Hematopoietic multipotent progenitor cell (in vitro differentiated cells): ENCODE measurements around the genes NCOA1 and PTRHD1.

DNA sequence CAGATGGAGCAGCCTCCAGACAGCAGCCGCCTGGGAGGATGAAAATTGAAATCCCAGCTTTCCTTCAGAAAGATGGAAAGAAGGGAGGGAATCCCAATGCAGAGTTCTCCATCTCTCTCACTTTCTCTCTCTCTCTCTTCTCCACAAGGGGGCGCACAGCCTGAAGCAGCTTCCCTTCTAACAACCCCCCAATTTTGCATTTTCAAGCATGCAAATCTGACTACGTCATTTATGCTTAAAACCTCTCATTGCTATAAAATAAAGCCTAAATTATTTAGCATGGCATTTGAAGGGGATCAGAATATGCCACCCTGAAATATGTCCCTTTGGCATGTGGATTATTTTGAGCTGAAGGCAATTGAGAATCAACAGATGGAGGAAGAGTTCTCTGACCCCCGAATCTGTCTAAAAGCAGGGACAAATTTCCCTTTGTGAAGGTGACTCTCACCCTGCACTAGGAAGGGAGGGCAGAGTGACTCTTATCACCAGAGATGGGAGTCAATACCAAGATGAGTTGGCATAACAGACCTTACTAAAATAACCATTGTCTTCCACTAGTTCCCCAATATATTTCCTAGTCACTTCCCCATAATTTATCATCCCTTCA lies 185.5 kb upstream of the KLHL29 start:
- CAGE, long polyA plus RNA: no peak

- CAGE, long polyA plus RNA: no peak
These were observed 141.8 kb upstream of the KLHL29 start for GRCh38 chr2:23243028-23243697.

DNA sequence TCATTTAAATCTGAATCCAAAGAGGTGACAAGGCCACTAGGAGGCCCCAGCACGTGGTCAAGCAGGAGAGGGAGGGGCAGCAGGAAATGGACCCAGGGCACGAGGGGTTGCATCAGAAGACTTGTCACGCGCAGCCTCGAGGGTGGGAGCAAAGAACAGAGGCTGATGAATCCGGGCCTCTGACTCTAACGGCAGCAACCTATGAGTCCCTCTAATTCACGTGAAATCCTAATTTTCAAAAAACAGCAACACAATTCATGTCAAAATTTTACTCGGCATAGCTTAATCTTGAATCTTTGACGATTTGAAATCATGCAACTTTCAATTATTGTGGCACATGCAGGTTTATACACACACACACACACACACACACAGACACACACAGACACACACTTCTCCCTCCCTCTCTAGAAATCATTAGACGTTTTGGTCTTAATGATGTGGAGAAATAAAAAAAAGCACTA lies 24.1 kb upstream of the KLHL29 start:
- CAGE, long polyA plus RNA: no peak

GRCh38 chr2:23380294-23381066 lies 4.5 kb upstream of the KLHL29 start:
- CAGE, long polyA plus RNA: no peak

GRCh38 chr2:23554087-23554660 lies 169.2 kb downstream of the KLHL29 start:
- CAGE, long polyA plus RNA: no peak

DNA sequence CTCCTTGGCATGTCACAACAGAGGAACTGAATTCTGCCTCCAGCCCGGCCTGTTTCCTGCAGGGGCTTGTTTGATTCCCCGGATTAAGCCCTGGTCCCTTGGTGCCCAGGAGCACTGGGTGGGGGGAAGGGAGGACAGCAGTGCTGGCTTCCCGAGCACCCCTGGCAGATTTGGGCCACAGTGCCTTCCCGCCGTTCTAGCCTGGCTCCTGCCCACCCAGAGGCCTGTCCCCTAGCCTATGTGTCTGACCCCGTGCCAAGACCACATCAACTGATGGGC lies 179.4 kb downstream of the KLHL29 start:
- CAGE, long polyA plus RNA: no peak

DNA sequence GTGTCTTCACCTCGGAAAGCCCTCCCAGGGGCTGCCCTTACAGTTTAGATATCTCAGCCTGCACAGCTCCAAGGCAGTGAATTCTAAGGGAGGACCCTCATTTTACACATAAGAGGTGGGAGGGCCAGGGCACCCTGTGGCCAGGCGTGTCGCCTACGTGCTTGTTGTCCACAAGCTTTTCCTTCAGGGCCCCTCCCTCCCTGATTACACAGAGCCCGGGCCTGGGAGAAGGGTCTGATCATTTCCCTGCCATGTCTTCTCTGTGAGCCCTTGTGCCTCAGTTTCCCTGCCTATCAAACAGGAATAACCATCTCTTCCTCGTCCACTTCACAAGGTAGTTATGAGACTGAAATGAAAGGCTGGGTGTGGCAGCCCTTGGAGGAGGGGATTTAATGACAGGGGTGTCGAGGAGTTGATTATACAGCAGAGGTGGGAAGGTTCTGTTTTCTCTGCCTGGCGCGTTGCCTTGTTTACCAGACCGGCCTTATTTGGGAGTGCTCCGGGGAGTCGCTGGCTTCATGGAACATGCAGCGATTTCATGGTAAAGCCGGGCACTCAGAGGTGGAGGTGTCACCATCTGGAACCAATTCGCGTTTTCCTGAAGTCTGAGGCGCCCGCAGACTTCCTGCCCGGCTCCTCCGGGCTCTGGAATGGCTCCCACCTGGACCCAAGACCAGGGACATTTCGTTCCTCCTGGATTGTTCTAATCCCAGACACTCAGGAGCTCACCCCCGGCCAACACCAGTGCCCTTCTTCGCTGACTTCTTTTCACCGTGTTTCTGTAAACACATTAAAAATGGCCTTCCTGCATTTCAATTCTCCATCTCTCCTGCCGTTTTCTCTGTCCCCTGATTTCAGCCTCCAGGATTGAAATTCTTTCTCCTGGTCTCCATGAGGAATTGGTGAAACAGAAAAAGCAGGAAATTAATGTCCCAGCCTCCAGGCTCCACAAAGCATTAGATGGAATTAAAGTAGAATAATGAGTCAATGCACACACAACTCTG lies 209.0 kb downstream of the KLHL29 start:
- CAGE, long polyA plus RNA: no peak

DNA sequence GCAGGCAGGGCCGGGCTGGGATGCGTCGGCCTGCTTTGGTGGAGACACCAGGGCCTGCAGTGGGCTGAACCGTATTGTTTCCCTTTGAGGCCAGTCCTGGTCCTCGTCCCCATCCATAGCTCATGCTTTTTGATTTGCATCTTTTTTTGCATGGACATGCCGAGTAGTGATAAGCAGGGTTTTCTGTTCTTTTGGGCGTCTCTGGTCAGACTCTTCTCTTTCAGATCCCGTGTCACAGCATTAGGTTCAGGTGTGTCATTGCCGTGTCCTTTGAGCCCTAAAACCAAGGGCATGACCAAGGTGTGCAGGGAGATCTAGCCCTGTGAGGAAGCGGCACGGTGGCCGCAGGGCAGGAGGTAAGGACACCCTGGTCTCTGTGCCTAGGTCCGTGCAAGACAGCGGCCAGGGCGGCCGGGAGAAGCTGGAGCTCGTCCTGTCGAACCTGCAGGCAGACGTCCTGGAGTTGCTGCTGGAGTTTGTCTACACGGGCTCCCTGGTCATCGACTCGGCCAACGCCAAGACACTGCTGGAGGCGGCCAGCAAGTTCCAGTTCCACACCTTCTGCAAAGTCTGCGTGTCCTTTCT lies 235.5 kb downstream of the ATAD2B start:
- CAGE, long polyA plus RNA: no peak

DNA sequence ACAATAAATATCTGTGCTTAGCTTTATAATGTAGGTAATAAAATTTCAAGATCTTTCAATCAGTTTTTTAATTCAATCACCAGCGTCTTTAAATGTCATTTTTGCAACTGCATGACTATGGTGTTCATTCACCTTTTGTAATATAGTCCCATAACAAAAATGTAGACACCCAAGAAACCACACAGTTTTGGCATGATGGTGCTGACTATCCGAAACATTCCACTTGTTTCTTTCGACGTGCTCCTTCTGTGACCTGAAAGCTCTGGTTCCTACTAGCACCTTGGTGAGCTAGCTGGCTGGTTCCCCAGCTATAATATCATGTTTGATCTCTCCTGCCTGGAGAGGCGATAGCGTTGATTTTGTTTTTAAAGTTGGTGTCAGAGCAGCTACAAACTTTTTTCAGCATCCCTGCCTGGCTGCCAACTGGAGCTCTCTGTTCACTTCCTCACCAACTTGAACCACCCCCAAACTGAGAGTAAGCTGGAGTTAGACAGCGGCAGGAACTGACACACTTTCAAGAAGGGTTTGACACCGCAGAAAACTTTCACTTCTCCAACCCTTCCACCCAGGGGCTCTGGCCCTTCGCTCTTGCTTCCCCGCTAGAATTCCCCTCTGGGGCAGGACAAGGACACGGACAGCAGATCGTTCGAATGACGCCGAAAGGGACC lies 1.1 kb downstream of the ATAD2B start:
- CAGE, long polyA plus RNA: start-site peak on the plus strand centred at position 539 of the sequence, 22 bp wide, 40 reads

- CAGE, long polyA plus RNA: no peak
These were observed 566 bp upstream of the ATAD2B start for GRCh38 chr2:23927582-23927795.

DNA sequence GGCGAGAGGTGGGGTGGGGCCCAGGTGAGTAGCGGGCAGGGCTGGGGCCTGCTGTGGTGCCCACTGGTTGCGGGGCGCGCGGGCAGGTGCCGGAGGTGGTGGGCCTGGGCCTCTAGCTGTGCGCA lies 857 bp upstream of the SF3B6 start:
- CAGE, long polyA plus RNA: no peak

GRCh38 chr2:24083676-24084653 lies 669 bp downstream of the TP53I3 start:
- CAGE, long polyA plus RNA: no peak

DNA sequence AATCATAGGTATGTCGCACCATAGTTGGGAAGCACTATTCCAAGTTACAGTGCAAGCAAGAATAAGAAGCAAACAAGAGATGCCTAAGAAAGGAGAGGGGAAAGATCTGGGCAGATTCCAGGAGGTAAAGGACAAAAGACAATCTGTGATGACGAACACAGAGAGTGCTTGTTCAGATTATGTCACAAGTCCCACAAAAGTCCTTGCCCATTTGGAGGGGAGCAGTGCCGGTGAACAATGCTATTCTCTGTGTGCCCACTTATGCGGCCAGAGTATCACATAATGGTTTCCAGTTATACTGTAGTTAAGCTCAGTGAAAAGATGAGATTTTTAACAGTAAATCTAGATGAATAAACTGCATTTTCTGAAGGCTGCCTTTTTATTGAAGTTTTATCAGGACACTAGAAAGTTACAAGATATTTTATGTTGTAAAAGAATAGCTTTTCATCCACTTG lies 56.8 kb downstream of the FAM228A start:
- CAGE, long polyA plus RNA: no peak

DNA sequence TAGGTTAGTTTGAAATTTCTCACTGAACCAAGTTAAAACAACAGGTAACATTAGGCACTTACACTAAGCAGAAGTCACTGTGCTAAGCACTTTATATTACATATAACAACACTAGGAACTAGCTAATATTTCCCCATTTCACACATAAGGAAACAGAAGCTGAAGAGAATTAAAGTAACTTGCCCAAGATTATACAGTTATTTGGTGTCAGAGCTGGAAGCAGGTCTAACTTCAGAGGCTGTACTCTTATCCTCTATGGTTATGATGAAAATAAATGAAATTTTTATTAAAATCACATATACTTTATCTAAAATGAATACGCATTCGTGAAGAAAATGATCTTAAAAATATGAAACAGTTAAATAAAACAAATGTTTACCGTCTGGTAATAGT lies 5.9 kb downstream of the ITSN2 start:
- CAGE, long polyA plus RNA: no peak

DNA sequence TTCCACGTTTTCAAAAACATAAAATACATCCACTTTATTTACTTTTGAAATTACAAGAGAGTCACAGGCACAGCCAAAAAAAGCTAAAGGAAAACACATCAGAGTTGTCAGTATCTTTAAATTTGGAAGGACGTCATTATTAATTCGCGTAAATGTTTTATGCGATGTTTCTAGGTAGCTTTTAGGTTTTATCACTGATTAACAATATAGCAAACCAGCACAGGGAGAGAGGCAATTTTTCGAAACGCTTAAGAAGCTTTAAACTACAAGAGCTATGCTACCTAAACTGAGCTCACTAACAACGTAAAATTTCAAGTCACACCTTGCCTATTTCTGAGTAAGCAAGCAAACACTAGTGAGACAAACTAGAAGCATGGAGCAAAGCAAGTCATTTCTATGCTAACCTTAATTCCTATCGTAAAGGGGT lies 1.3 kb downstream of the ITSN2 start:
- CAGE, long polyA plus RNA: no peak

DNA sequence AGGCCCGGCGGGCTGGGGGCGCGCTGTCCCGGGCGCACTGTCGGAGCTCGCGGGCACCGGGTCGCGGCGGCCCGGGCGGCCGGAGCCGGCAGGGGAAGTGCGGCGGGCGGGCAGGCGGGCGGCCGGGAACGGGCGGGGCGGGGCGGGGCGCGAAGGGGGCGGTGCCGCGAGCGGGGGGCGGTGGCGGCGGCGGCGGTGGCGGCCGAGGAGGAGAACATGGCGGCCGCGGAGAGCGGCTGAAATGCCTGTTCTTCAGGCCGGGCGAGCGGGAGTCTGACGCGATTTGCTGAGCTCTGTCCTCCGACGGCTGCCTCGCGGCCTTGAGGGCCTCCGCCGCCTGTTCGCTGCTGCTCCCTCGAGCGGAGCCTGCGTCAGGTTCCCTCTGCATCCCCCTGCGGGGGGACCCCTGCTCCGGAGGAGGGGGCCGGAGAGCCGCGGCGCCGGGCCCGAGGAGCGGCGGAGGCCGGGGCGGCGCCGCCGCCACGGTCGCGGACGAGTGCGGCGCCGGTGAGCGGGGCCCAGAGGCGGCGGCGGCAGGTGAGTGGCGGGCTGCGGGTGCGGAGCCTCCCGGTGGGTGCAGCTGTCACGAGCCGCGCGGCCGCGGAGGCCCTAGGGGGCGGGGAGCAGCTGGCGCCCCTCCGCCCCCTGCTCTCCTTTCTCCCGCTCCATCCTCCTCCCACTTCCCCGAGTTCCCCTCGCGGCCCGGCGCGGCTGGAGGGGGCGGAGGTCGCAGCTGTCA lies at the start of gene NCOA1:
TSS of gene NCOA1 (plus strand) at position 189 of the 739 bp plus-strand sequence.
- CAGE, long polyA plus RNA: no peak

DNA sequence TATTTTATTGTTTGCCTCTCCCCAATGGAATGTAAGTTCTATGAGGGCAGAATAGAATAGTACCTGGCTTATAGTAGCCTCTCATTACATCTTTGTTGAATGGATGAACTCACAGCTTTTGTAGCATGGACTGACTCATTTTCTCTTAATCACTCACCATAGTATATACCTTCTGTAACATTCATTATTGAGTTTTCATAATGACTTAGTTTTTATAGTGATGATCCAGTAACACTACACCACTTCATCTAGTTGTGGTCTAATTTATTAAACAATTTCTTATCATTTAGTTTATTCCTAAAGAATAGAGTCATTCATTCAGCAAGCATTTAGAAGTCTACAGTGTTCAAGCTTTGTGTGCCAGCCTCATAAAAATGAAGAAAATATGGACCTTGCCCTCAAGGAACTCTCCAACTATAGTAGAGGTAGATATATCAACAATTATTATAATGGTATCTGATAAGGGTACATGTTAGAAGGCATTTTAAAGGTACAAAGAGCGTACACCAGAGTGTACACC lies 31.0 kb downstream of the NCOA1 start:
- CAGE, long polyA plus RNA: no peak

DNA sequence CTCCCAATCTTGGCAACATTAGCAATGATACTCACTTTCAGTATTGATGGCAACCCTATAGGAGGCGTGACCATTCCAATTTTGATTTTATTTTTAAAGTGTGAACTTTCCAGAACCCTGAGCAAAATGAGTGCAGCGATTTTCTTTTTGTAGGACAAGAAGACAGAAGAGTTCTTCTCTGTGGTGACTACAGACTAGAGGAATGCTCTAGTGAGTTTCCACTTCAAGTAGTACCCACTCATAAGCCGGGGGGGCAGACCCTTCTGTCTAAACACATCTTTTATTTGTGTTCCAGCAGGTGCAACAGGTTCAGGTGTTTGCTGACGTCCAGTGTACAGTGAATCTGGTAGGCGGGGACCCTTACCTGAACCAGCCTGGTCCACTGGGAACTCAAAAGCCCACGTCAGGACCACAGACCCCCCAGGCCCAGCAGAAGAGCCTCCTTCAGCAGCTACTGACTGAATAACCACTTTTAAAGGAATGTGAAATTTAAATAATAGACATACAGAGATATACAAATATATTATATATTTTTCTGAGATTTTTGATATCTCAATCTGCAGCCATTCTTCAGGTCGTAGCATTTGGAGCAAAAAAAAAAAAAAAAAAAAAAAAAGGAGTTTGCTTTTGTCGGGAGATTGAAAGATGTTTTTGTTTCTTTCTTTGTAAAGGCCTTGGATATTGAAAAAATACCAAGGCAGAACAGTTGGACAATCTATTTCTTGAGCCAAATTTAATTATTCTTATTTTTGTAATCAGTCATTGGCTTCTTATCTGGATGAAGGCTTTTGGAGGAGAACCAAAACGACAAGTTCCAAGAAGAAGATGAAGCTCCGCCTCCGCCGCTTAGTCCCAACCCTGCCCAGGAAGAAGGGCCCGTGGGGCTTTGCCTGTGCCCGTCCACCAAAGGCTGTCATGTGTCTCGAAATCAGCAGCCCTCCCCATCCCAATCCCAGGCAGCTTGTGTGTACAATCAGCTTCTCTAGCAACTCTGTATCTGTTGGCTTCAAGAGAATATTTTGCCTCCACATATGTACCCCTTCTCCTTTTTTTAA lies 24.9 kb downstream of the PTRHD1 start:
- CAGE, long polyA plus RNA: no peak

DNA sequence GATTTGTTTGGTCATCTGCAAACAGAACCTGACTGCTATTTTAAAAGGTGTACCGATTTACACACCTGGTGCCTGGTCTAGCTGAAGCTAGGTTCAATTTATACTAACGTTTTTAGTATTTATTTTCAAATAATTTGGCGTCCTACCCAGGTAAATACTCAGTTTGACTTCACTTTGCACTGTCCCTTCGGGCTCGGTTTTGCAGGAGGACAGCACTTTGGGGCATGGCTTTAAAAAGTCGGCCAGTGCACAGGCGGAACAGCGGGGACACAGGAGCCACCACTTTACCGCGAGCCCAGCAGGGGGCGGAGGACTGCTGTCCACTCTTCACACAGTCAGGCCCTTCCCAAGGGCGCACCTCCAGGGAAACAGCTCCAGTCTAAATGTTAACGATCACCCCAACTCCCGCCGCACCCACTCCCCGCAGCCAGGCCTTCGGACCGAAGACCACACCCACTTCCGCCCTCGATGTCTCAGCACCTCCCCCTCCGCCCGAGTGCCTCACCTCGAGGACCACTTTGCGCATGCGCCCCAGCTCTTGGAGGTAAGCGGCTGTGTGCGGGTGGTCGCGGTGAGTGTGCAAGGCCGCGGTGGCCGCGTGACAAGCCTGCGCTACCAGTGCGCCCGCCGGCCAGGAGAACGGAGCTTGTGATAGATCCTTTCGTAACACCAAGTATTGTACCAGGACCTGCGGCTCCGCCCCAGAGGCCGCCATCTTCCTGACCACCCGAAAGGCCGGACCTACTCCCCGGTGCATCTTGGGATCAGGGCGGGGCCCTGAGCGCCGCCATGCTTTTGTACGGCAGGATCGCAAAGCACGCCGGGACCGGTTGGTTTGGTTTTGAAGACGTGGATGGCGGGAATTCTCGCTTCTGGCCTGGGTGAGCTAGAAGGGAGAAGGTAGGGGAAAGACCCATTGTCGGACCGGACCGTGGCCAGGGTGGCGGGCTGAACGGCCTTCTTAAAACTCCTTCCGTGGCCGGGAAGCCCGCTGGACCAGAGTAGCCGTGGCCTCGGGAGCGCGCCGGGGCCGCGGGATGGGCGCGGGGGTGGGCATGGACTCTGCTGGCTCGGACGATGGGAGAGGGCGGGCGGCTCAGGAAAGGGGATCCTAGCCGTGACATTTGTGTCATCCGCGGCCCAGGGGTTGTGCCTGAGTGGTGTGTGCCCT lies at the start of gene PTRHD1:
TSS of gene PTRHD1 (minus strand) at position 771 of the 1,171 bp plus-strand sequence.
- CAGE, long polyA plus RNA: start-site peak on the minus strand centred at position 437 of the sequence, 74 bp wide, 14 reads; start-site peak on the minus strand centred at position 734 of the sequence, 20 bp wide, 239 reads

- CAGE, long polyA plus RNA: no peak
These were observed 58.6 kb downstream of the ADCY3 start for GRCh38 chr2:24861286-24861988.